ENCODE measurements around a stretch of chr15.

GRCh38 chr15:60479784-60480215 lies 858 bp upstream of the ICE2 start:
- RRBS = no CpG with 5 or more reads among the region's 5 CpGs

GRCh38 chr15:60526004-60526707 lies 47.2 kb upstream of the ICE2 start:
- RRBS = no CpG with 5 or more reads among the region's 14 CpGs

DNA sequence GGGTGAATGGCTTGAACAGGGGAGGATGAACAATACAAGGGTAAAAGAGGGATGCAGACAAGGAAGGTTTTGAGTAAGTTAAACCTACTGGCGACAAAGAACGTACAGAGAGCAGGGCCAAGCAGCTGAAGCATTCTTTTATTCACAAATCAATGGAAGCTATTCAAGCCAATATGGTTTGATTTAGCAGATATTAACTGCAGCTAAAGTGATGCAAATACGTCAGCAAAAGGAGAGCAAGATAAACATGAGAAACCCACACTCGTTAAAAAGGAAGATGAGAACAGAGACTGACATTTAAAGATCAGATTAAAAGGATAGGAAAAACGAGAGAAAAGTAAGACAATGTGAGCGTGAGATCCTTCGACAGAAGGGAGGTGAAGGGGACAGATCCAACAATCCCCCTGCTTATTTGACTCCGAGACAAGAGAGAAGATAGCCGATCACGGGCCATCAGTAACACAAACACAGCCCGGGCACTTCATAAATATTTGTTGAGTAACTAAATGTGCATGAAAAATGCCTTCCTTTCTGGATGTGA lies 90.8 kb upstream of the ICE2 start:
- RRBS = no CpG with 5 or more reads among the region's 11 CpGs

DNA sequence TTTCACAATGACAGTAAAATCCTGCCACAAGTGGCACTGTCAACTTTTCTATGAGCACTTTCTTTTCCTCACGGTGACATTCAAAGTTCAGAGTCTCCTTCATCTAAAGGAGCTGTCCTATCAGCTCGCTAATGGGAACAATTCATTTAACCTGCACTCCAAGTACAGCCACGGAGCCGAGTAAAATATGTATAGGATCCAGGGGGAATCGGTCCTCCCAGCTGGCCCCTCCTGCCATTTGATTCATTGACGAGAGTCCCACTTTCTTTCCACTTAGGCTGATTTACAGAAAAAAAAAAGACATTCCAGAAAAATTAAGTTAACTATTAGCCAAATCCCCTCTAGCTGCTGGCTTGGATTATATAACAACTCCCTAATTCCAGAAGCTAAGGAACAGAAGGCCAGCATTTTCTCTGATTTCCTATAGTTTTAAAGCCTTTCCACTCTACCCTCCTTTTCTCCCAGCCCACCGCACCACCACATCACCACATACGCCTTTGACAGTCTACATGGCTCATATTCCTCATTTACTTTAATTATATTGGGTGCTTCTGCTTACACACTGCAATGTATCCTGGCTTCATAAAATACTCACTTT lies 217.2 kb upstream of the ICE2 start:
- RRBS = no CpG with 5 or more reads among the region's 8 CpGs

GRCh38 chr15:60872720-60873661 lies 356.1 kb downstream of the RORA start:
- RRBS = no CpG with 5 or more reads among the region's 5 CpGs

GRCh38 chr15:60913108-60913635 lies 315.9 kb downstream of the RORA start:
- RRBS = no CpG with 5 or more reads among the region's 5 CpGs

GRCh38 chr15:60929726-60930155 lies 299.4 kb downstream of the RORA start:
- RRBS = no CpG with 5 or more reads among the region's 5 CpGs

GRCh38 chr15:61077824-61078049 lies 151.4 kb downstream of the RORA start:
- RRBS = no CpG with 5 or more reads among the region's 3 CpGs

GRCh38 chr15:61169234-61170094 lies 59.6 kb downstream of the RORA start:
- RRBS = no CpG with 5 or more reads among the region's 10 CpGs

DNA sequence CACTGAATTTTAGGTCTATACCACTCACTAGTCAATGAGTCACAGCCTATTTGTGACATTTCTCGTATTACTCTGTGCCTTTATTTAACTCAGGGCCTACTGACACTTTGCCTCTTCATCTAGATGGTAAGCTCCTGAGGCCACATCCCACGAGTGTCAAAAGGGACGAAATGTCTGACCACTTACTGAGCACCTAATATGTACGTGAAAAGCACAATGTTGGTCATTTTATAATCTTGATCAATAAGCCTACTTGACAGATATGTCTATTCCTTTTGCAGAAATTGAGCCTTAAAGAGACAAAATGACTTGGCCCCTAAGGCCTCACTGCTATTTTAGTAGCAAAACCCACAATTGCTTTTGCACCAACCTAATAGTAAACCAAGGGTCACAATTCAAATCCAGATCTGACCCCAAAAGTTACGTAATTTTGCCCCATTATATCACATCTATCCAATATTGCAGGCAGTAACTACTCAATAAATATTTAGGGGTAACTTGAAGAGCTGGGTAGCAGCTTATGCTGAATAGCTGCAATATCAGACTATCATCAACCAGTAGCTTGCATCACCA lies 33.3 kb downstream of the RORA start:
- RRBS = no CpG with 5 or more reads among the region's 5 CpGs

DNA sequence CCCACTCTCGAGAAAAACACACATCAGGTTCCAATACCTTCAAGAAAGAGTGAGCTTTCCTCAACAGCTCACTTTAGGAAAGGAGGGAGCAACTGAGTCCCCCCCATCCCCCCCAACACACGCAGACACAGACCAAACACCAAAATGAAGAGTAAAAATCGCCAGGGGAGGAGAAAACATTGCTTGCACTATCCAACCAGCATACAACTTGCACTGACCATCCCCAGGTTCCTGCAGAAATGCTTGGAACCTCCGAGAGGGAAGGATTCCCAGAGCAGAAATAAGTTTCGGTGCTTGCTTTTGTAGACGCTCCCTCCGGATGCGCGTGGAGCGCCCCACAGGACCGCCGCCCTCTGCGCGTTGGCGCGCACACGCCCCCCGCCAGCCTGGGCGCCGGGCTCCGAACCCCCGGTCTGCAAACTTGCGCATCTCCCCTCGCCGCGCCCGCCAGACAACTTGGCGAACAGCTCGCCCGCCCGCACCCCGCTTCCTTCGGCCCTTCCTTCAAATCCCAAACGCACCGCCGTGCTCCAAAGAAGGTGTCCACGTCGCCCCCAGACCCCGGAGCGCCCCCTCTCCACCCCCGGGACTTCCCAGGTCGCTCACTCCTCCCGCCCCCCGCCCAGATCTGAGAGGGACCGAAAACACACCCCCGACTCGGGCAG lies 1.1 kb downstream of the RORA start:
- RRBS = no CpG with 5 or more reads among the region's 47 CpGs

- RRBS = no CpG with 5 or more reads among the region's 9 CpGs
These were observed 206.2 kb downstream of the VPS13C start for GRCh38 chr15:61853823-61854625.

DNA sequence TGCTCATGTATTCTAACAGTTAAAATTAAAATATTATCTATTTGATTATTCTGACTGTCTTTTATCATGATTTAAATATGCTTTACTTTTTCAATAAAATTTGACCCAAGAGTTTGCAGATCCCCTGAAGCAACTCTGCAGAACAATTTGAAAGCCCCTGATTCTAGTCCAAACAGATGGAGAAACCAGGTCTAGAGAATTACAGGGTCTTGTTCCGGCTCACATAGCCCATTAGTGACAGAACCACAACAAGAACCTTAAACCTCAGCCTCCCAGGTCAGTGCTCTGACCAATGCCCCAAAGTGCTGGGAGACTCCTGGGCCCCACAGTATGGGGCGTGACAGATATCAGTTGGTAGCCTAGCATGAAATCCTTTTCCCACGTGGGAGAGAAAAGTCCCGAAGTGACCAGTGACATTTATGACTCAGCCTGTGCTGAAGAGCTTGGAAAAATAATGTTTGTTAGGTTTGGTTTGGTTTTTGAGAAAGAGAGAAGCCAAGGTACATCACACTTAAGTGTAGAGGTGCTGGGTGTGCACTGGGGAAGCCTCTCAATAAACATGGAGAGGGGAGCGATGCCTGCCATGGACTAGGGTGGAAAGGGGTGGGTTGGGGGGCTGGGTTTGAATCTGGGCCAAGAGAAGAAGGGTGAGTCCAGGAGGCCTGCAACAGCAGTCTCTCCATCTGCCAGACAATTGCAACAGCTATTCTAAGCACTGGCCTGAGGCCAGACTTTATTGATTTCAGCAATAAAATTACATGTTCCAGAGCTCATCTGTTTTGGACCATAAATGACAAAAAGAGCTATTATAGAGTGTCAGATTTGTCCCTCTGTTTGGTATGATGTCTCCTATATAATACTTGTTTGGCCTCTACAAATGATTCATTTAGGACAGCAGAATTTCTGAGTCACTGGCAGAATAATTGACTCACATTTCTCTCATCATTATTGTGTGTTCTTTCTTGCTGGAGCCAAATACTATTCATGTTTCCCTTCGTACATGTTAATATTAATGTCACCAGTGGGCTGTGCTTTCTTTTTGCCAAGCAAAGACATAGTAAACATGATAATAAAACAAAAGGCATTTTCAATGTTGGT lies 43.4 kb downstream of the C2CD4A start:
- RRBS = no CpG with 5 or more reads among the region's 6 CpGs

GRCh38 chr15:62165961-62166482 lies 937 bp upstream of the C2CD4B start:
- RRBS = no CpG with 5 or more reads among the region's 12 CpGs

DNA sequence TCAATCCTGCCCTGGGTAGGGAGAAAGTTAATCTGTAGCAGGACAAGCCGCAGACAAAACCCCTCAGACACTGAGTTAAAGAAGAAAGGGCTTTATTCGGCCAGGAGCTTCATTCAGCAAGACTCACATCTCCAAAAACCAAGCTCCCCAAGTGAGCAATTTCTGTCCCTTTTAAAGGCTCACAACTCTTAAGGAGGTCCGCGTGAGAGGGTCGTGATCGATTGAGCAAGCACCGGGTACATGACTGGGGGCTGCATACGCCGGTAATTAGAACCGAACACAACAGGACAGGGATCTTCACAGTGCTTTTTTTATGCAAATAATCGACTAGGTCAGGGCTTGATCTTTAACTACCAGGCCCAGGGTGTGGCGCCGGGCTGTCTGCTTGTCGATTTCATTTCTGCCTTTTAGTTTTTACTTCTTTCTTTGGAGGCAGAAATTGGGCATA lies 95.2 kb upstream of the TLN2 start:
- RRBS = no CpG with 5 or more reads among the region's 14 CpGs

GRCh38 chr15:62391614-62392440 lies 1.5 kb downstream of the TLN2 start:
- RRBS = 3% methylated on average over 17 of the region's 72 CpGs

GRCh38 chr15:62651840-62652202 lies 261.5 kb downstream of the TLN2 start:
- RRBS = no CpG with 5 or more reads among the region's 1 CpG

DNA sequence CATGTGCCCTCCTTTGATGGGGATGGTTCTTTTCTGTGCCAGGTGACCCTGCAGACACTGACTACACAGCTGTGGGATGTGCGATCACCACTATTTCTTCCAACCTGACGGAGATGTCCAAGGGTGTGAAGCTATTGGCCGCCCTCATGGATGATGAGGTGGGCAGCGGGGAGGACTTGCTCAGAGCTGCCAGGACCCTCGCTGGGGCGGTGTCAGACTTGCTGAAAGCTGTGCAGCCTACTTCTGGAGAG lies 311.5 kb downstream of the TLN2 start:
- RRBS = no CpG with 5 or more reads among the region's 6 CpGs

DNA sequence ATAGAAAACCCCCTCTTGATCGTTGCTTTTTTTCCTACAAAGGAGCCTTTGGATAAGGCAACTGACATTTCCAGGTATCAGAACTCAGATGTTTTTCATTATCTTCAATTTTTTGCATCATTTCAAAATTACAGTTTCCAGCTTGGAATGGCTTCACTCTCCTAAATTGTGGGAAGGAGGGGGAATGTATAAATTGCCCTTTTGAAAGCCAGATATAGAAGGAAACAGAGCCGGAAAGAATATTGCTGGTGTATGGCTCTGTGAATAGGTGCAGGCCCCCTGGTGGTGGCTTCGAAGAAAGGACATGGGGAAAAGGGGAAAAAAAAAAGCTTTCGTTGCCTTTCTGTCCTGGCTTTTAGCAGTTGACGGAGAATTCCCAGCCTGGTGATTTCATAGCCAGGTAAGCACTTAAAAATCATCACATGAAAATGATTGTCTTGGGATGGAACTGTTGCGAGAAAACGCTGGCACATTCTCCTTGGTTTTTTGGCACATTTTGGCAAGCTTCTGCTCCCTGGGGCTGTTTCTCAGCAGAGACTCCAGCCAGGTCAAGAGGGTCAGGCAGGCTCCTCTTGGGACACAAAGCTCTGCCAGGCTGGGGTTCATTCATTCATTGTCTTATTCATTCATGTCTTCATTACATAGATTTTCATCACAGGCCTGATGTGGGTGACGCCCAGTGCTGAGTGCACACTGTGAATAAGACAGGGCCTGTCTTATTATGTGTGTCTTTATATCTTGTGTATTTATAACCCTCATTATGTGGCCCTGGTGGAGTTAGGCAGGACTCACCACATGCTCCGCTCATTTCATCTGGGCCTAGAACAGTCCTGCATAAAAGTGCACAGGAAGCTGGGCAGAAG lies 300.0 kb upstream of the TPM1 start:
- RRBS = no CpG with 5 or more reads among the region's 9 CpGs

GRCh38 chr15:62812238-62812704 lies 230.3 kb upstream of the TPM1 start:
- RRBS = no CpG with 5 or more reads among the region's 6 CpGs